ENCODE data around the genes LEP and IMPDH1.

DNA sequence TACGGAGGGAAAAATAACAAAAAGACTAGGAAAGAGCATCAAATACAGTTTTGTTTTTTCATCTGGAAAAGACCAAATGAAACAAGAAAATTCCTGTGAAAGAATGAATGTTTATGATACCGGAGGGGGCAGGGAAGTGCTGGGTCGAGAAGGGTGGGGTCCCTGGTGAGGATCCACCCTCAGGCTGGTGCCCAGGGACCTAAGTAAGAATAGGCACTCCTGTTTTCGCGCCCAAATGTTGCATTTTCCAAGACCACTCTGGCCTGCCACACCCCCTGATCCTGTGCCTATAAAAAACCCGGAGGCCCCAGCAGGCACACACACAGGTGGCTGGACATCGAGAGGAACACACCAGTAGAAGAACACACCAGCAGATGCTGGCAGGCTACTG, 633.8 kb upstream of the POT1 start:
- RAMPAGE, long total RNA, result no peak
- RRBS, result no CpG with 5 or more reads among the region's 7 CpGs

GRCh38 chr7:127253441-127254333, 946 bp upstream of the GRM8 start:
- RAMPAGE, long total RNA, result no peak
- RRBS, result 2% methylated on average over 40 of the region's 79 CpGs

DNA sequence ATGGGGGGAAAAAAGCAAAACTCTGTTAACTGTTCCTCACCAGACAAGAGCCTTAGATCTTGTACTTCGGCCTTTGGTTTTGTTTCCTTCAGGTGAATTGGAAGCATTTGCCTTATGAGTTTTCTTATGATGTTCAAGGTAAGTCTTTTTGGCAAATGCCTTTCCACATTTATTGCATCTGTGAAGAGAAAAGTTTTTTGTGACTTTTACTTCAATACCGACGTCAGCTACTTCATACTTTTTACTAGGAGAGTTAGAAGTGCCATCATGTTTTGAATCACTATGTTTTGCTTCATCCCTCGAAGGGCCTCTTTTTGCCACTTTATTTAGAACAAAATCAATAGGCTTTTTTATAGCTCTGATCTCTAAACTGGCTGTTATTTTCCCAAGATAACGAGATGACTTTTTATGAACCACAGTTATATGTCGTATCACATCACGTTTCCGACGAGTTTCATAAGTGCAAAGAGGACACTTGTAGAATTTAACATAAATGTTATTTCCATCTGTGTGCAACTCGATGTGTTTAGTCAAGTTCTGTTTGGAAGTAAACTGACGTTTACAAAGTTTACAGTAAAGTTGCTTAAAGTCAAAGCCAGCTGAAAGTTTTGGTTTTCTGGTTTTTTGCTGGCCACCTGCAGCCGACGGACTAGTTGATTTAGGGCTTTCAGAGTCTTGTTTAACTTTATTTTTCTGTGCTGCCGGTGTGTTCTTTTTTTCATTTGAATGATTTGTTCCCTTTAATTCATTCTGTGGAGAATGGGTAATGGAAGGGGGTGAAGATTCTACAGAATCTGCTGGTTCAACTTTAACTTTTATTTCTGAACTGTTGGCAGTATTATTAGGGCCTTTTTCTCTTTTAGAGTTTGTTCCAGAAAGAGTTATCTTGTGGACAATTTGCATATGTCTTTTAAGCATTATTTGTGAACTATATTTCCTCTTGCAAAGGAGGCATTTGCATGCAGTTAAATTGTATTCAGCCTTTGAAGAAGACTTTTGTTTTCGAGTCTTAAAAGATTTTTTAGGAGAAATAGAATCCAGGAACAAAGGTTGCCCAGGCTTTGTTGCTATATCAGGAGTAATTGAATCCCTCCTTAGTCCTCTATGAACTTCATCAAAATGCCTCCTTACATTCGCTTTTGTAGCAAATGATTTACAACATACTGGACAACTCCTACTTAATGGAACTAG, 18.8 kb downstream of the ZNF800 start:
- RAMPAGE, long total RNA, result no peak
- RRBS, result no CpG with 5 or more reads among the region's 16 CpGs

- RAMPAGE, long total RNA, result no peak
- RRBS, result no CpG with 5 or more reads among the region's 2 CpGs
These were observed 3.9 kb downstream of the ZNF800 start for GRCh38 chr7:127388322-127389215.

- RAMPAGE, long total RNA, result no peak
- RRBS, result 2% methylated on average over 39 of the region's 113 CpGs
These were observed 829 bp downstream of the ZNF800 start for GRCh38 chr7:127391289-127392468.

GRCh38 chr7:127593811-127594038, 189 bp downstream of the FSCN3 start:
- RAMPAGE, long total RNA, result no peak
- RRBS, result no CpG with 5 or more reads among the region's 2 CpGs

DNA sequence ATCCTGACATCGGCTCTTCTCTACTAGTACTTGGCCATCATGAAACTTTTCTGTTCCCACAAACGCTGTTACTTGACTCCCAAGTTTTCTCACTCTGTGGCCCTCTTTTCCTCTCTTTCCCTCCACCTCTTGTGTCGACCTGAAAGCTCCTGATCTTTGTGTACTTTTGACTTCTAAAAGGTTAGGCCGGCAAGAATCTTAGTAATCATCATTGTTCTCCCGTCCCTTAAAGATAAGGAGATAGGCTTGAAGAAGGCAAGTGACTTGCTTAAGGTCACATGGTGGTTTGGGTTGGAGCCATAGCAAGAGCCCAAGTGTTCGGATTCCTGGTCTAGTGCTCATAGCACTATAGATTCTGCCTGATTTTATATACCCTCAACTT, 823 bp downstream of the SND1 start:
- RAMPAGE, long total RNA, result no peak
- RRBS, result no CpG with 5 or more reads among the region's 6 CpGs

DNA sequence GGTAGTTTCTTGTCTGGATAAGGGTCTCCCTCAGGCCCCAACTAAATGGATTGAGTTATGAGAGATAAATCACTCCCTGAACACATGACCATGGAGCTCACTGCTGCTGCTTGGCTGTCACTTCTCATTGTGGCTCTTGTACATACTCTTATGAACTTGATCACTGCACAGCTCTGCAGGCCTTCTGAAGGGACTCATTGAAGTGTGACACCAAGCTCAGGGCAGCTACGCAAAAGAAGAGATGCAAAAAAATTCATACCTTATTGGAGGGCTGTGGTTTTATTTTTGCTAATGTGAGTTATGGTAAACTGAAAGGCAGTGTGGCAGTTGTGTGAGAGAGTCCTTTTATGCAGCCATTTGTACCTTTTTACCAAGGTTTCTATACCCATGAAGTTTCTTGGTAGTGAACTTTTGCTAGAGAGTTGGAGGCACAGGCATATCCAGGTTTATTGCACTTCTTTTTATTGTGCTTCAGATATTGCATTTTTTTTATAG, 100.8 kb downstream of the LRRC4 start:
- RAMPAGE, long total RNA, result no peak
- RRBS, result no CpG with 5 or more reads among the region's 1 CpG

- RAMPAGE, long total RNA, result no peak
- RRBS, result no CpG with 5 or more reads among the region's 10 CpGs
These were observed 55.2 kb downstream of the LRRC4 start for GRCh38 chr7:127975802-127976576.

DNA sequence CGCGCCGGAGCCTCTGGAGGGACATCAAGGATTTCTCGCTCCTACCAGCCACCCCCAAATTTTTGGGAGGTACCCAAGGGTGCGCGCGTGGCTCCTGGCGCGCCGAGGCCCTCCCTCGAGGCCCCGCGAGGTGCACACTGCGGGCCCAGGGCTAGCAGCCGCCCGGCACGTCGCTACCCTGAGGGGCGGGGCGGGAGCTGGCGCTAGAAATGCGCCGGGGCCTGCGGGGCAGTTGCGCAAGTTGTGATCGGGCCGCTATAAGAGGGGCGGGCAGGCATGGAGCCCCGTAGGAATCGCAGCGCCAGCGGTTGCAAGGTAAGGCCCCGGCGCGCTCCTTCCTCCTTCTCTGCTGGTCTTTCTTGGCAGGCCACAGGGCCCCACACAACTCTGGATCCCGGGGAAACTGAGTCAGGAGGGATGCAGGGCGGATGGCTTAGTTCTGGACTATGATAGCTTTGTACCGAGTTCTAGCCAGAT, at the start of gene LEP:
Gene LEP, plus strand, starts transcription at position 287 of the 477 bp plus-strand sequence.
- RAMPAGE, long total RNA, result no peak
- RRBS, result 18% methylated on average over 18 of the region's 38 CpGs

DNA sequence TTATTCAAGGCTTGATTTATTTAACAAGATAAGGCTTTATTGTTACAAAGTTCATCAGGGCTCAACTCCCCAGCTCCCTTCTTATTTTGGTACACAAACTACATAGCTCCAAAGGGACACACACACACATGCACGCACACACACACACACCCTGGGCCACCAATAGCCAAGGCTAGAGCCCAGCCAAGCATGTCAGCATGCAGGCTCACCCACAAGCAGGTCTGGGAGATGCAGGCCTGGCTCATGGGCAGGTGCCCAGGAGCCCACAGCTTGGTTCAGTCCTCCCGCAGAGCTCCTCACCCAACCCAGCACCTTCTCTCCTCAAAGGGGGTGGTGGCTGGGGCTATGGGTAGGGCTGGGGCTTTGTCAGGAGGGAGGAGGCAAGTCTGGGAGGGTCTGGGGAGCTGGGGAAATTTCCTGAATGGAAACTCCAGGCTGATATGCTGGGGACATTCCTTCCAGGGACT, 23.5 kb downstream of the LEP start:
- RAMPAGE, long total RNA, result no peak
- RRBS, result no CpG with 5 or more reads among the region's 2 CpGs

GRCh38 chr7:128271333-128272077, 30.4 kb downstream of the LEP start:
- RAMPAGE, long total RNA, result no peak
- RRBS, result 3% methylated on average over 7 of the region's 48 CpGs

DNA sequence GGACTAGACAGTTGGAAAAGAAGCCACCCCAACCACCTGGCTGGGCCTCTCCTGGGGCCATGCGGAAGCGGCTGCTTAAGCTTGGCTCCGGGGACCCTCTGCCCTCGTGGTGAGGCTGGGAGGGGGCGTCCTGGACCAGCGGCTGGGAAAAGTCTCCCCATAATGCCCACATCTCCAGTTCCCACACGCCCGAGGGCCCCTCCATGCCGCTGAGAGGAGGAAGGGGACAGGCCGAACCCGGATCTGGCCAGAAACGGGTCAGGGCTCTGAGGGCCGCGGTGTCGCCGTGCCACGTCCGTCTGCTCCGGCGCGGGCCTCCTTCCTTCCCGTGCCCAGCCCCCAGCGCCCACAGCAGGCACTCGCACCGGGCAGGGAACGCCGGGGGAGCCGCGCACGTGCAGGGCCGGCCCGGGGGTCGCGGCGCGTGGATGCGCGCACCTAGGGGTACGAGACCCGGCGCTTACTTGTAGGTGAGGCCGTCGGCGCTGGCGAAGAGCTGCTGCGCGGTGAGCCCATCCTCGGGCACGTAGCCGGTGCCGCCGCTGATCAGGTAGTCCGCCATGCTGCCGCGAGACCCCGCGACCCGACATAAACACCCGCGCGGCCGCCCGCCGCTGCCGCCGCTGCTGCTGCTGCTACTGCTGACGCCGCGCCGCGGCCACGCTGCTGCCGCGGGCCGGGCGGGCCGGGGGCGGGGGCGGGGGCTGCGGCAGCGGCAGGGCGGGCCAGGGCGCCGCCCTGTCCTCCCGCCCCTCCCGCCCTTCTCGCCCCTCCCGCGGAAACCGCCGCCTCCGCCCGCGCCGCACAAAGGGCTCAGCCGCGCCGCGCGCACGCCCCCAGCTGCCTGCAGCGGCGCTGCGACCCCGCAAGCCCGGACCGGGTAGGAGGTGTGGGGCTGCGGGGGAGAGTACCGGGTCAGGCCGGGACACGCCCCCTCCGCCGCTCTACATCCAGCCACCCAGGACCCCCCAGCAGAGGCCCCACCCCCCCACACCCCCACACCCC, 4.2 kb downstream of the IMPDH1 start:
- RAMPAGE, long total RNA, result no peak
- RRBS, result 2% methylated on average over 28 of the region's 113 CpGs

- RAMPAGE, long total RNA, result start-site peak on the minus strand at chr7:128409901-128409995, 80 and 21 reads in 2 replicates
- RRBS, result 2% methylated on average over 39 of the region's 79 CpGs
These were observed at the start of gene IMPDH1 for GRCh38 chr7:128409354-128410177. Gene IMPDH1 (minus strand): TSS chr7:128409982.

- RAMPAGE, long total RNA, result no peak
- RRBS, result no CpG with 5 or more reads among the region's 3 CpGs
These were observed 79.0 kb downstream of the METTL2B start for GRCh38 chr7:128555565-128555868.

DNA sequence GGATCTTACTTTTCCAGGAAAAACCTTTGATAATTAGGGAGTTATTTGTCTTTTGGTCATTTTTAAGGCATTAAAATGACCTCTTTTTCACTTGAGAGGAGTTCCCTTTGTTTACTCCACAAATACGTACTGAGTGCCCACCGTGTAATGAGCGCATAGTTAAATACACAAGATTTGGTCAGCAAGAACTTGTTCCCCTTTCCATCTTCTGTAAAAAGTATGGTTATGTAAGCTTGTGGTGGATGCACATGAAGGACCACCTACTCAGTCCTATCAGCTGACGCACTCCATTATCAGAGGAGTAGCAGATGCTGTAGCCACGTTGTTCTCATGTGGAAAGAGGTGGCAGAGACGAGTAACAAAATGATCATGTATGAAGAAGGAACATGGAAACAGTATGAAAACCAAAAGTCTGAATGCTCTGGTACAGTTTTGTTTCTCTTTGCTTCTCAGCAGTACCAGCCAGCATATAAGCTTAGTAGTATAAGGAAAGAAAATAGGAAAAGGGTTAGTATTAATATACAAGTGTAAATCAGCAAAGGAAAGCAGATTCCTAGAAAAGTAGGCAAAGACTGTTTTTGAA, 78.0 kb upstream of the GARIN1A start:
- RAMPAGE, long total RNA, result no peak
- RRBS, result no CpG with 5 or more reads among the region's 6 CpGs

- RAMPAGE, long total RNA, result no peak
- RRBS, result no CpG with 5 or more reads among the region's 7 CpGs
These were observed 5.5 kb downstream of the OPN1SW start for GRCh38 chr7:128769759-128770777.

DNA sequence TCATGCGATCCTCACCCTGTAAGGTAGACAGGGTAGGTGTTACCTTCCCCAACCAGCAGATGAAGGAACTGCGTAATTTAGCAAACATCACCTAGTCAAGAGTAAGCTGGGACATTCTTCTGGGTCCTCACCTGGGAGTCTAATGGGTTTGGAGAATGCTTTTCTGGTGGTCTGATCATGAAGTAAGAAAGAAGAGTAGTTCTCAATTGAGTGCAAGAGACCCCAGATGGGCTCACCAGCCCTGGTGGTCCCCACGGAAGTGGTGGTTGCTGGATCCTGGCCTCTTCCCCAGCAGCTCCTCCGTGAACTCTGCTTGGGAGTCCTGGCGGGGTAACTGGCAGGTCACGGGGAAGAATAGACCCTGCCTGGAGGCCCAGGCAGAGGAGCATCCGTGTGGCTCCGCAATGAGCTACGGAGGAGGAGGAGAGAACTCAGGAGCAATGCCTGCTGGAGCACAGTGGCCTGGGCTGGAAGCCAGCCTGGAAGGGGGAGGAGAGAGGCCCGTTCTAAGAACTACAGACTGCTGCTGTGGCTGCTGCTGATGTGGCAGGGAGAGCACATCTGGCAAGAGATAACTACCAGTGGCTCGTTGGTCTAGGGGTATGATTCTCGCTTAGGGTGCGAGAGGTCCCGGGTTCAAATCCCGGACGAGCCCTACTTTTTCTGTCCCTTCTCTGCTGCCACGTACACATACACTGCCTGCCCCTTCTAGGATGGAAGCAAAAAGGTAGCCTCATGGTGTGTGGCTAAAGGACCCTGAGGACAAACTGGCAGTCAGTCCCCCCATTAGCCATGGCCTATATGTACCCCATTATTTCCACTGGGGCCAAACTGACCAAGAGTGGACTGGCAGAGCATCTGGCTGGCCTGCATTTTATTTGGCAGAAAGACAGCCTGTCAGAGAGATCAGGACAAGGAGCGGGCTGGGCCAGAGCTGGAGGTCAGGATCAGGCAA, 7.5 kb upstream of the OPN1SW start:
- RAMPAGE, long total RNA, result no peak
- RRBS, result no CpG with 5 or more reads among the region's 18 CpGs

DNA sequence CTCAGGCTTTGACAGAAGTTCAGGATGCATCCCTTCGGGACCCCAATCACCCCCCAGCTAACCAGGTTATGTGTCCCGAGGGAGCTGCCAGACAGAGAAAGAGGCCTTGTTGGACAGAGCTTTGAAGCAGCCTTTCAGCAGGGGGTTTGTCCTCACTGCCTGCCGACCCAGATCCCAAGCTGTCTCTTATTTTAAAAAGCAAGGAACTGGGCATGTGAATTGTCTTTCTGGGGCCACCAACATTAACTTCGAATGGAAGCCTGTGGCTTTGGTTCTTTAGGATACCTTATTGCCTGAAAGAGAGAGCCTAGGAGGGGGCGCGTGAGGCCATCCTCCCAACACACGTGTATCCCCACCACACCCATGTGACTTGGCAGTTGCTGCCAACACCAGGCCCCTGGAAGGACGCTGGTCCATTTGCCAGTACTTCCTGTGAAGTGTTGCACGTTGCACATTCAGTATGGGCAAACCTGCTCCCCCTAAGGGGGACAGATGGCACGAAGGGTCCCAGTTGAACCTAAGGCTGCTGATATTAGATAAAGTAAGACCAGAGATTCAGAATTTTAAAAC, 905 bp downstream of the CCDC136 start:
- RAMPAGE, long total RNA, result no peak
- RRBS, result no CpG with 5 or more reads among the region's 10 CpGs

- RAMPAGE, long total RNA, result no peak
- RRBS, result no CpG with 5 or more reads among the region's 23 CpGs
These were observed 11.7 kb downstream of the FLNC start for GRCh38 chr7:128841788-128842493.

All from cardiac muscle cell (in vitro differentiated cells and primary cell).